Psoas muscle (tissue), 2 donors: Measurements from ENCODE around the genes FOXS1 and C20orf203.

- PRO-cap, 2 experiments, result peak in 1 of 2 experiments; most common plus-strand start chr20:31595197 (in 1); most common minus-strand start chr20:31595039 (in 1)
Measured at GRCh38 chr20:31594690-31595559, 10.2 kb upstream of the ID1 start.

DNA sequence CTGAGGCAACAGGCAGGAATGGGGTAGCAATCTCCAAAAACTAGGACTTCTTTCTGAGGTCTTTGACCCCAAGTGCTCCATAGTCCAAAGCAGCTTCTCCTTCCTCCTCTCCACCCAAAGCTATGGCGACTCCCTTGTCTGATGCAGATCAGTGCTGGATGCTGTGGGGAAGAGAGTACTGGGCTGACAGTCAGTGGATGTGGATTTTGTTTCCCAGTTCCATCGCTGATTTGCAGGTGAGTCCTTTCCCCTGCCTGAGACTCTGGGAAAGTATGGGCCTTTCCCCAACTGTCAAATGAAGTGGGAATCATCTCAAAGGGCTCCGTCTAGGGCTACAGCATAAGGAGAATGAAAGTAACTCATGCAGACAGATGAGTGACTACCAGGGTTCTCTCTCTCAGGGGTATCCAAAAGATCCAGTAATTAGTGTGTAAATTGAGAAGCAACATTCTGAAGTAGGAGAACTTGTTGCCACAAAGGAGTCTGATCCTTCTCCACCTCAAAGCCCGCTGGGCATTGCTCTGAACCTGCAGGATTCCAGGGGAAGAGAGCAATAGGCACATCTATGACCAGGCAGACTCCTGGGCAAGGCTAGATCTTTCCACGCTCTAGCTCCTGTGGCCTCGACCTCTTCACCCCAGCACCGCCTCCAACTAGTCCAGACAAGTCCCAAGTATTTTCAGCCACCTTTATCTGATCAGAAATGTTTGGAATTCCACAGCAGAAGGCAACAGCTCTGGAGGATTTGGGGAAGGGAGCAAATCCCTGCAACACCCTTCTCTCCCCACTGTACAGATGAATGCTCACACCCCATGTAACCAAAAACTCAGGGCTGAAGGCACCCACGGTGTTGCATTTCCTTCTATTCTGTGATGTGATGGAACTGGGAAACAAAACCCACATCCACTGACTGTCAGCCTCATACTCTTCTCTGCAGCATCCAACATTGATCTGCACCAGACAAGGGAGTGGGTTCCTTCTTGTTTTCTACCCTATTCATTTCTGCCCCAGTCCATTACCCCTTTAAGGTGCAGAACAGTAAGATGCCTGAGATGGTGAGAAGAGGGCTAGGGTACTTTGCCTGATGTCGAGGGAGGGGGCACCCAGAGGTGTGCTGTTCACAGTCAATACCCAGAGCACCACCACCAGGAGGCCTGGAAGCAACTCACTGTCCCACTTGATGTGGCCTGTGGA lies 40.8 kb downstream of the COX4I2 start:
- PRO-cap, 2 experiments, result no peak in any of the 2 experiments

GRCh38 chr20:31695489-31696755 lies 26.7 kb downstream of the BCL2L1 start:
- PRO-cap, 2 experiments, result peak in 1 of 2 experiments; most common plus-strand start chr20:31696433 (in 1); most common minus-strand start chr20:31696196 (in 1)

DNA sequence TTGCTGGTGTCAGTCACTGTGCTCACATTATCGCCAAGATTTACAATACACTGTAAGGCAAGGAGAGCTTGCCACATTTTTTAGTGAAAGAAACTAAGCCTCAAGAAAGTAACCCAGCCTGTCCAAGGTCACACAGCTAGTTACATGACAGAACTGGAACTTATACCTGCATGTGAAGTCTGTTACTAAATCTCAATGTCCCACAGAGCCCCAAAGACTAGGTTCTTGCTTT lies 2.1 kb downstream of the BCL2L1 start:
- PRO-cap, 2 experiments, result no peak in any of the 2 experiments

GRCh38 chr20:31845313-31846079 lies at the start of gene FOXS1:
Gene FOXS1, minus strand, starts transcription at chr20:31845604.
- PRO-cap, 2 experiments, result peak in 2 of 2 experiments; most common minus-strand start chr20:31845602 (in 2)

GRCh38 chr20:32193176-32194030 lies 14.1 kb downstream of the PLAGL2 start:
- PRO-cap, 2 experiments, result no peak in any of the 2 experiments

GRCh38 chr20:32203636-32204527 lies 3.7 kb downstream of the PLAGL2 start:
- PRO-cap, 2 experiments, result no peak in any of the 2 experiments

DNA sequence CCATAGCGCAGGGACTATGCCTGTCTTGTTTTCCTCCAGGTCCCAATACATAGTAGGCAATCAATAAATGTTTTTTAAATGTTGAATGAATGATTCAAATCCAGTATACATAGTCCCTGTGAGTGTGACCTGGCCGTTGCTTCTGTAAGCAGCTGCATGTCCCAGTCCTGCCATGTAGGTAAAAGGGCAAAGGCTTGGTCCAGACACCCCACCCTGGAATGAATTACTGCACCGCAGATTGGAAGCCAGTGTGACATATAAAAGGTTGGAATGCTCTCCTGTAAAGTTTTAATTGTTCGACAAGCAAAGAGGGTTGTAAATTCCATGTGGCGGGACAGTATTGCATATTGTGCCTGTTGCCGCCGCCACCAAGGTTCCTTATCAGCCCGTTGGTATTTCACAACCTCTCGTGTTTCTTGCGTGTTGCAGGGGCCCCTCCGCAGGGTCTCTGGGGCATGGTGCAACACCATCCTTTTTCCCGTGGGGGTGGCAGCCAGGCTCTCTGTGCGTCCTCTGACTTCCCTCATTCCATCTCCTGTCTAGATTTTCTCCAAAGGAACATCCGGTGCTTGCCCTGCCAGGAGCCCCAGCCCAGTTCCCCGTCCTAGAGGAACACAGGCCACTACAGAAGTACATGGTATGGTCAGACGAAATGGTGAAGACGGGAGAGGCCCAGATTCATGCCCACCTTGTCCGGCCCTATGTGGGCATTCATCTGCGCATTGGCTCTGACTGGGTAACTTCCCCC lies 20.2 kb downstream of the POFUT1 start:
- PRO-cap, 2 experiments, result no peak in any of the 2 experiments

GRCh38 chr20:32315961-32316658 lies 38.7 kb downstream of the KIF3B start:
- PRO-cap, 2 experiments, result no peak in any of the 2 experiments

GRCh38 chr20:32333956-32334964 lies 23.9 kb upstream of the ASXL1 start:
- PRO-cap, 2 experiments, result no peak in any of the 2 experiments

DNA sequence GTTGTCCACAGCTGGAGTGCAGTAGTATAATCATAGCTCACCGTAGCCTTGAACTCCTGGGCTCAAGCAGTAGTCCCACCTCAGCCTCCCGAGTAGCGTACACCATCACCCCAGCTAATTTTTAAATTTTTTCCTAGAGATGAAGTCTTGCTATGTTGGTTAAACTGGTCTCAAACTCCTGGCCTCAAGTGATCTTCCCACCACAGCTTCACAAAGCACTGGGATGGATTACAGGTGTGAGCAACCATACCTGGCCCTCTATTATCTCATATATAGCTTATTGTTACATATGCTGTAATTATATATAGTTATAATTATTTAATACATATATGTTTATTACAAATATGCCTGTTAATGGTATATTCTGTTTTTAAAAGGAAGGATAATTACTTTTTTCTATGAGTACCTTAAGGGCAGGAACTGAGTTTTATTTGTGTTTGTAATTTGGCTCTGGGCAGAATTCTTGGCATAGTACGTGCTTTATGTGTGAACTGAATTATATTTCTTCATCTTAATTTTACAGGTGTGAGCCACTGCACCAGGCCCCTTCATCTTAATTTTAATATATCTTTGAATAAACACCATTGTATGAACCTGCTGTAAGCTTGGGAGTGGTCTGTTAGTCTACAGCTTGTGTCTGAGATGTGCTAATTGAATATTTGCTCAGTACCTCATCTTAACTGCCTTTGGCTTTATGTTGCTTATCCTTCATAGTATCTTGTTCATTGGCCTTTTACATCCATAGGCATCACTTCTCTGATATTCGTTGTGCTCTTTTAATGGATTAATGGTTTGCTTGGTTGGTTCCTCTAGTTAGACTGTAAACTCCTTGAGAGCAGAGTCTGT lies 13.7 kb downstream of the ASXL1 start:
- PRO-cap, 2 experiments, result no peak in any of the 2 experiments

GRCh38 chr20:32428060-32428549 lies 70.0 kb downstream of the ASXL1 start:
- PRO-cap, 2 experiments, result no peak in any of the 2 experiments

DNA sequence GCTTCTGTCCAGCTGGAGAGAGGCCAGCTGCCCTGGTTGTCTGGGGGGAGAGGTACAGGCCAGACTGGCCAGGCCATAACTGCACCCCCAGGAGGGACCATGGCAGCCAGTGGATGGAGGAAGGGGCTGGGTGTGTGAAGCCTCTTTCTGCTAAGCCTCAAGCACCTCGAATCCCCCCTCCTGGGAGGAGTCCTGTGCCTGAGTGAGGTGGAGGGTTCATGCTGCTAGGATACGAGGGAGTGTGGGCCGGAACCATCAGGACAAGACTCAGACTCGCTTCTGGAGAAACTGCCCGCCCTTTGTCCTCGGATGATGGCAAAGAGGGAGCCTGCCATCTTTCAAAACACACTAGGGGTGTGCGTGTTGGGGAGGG lies 90.3 kb downstream of the ASXL1 start:
- PRO-cap, 2 experiments, result no peak in any of the 2 experiments

DNA sequence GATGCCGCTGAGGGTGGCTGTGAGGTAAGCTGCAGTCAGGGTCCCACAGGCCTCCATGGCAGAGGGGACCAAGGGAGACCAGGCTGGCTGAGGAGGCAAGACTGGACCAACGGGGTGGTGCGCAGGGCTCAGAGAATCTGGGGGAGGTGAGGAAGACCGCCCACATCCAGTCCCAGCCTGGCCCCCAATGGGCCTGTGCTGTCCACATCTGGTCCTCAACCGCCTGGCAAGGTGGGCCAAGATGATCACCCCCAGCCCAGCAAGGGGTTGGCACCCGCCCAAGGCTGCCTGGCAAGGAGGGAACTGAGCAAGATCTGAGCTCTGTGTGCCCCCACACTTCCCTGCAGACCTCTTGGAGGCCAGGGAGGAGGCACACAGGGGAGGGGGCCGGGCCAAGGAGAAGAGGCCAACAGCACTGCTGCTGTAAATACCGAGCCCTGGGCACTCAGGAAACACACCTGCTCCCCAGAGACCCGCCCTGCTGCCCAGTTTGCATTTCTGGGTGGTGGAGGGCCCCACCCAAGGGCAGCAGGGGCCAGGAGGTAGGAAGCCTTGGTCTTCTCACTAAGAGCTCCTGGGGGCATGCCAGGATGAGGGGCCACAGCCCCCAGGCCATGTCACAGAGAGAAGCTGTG lies 109.5 kb downstream of the ASXL1 start:
- PRO-cap, 2 experiments, result no peak in any of the 2 experiments

- PRO-cap, 2 experiments, result peak in 1 of 2 experiments; most common minus-strand start chr20:32470064 (in 1)
Measured at GRCh38 chr20:32469861-32470286, 111.7 kb downstream of the ASXL1 start.

DNA sequence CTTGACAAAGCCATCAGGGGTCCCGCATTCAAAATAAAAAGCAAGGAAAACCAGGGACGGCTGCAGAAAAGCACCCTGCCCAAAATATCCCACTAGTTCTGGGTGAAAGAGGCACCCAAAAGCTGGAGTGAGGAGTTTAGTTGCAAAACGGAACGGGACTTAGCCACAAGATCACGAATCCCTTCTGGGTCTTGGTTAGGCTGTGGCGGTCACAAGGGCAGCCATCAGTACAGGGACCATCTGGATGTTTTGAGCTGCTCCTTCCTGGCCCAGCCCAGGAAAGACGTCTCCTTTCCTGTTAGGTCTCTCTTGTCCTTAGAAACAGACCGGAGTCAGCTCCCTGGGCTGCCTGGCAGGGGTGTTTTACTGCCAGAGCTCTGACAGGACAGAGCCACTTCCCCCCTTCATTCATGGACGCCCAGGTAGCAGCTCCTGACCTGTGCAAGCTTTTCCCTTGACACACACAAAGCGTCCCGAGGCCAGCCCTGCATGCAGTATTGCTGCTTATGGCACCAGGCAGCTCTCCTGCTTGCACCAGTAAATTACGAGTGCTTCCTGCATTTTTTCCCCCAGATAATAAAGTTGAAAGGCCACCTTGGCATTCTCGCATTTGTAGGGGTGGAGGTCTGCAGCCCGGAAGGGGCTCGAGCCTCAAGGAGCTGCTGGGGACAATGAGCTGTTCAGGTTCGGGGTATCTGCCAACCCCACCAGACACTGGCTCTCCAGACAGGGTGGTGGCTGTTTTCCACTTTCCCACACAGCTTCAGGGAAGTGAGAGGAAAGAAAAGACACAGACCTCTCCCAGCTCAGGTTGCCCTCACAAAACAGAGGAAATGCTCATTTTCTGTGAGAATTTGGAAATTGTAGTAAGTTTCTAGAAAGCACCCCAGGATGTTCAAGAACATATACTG lies 87.4 kb downstream of the NOL4L start:
- PRO-cap, 2 experiments, result no peak in any of the 2 experiments

DNA sequence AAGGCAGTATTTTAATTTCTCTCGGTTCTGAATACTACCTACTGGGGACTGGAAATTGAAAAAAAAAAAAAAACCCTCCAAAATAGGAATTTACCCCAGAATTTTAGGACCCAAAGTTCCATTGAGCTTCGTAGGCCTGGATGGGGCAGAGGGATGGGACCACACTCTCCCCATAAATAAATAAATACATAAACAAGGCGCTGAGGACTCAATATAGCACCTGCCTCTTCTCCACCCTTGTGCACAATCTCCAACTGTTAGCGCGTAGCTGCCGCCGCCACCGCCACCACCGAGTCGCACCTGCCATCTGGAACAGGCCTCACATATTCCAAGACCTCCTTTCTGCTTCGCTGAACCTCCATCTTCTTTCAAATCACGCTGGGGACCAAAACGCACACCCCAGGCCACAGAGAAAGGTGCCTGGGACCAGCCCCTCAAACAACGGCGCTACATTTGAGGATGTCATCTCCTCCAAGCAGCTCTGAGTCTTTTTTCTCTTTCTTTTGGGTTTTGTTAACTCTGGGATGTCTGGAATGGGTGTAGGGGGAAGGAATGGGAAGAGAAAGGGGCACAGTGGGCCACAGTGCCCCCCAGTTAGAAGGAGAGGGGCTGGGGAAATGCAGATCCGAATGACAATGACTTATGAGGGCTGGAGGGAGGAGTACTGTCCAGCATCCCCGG lies 49.8 kb downstream of the NOL4L start:
- PRO-cap, 2 experiments, result no peak in any of the 2 experiments

- PRO-cap, 2 experiments, result no peak in any of the 2 experiments
Measured at GRCh38 chr20:32559834-32560304, 25.3 kb downstream of the NOL4L start.

DNA sequence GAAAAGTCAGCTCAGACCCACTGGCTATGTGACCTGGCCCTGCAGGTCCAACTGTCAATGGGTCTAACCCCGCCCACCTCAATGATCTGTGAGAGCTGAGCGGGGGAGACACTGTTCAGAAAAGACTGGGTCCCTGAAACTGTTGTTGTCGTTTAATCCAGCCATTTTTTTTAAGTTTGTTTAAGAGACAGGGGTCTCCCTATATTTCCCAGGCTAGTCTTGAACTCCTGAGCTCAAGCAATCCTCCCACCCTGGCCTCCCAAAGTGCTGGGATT lies at the start of gene C20orf203:
TSS of gene C20orf203 (minus strand) at position 30 of the 275 bp plus-strand sequence.
- PRO-cap, 2 experiments, result no peak in any of the 2 experiments

DNA sequence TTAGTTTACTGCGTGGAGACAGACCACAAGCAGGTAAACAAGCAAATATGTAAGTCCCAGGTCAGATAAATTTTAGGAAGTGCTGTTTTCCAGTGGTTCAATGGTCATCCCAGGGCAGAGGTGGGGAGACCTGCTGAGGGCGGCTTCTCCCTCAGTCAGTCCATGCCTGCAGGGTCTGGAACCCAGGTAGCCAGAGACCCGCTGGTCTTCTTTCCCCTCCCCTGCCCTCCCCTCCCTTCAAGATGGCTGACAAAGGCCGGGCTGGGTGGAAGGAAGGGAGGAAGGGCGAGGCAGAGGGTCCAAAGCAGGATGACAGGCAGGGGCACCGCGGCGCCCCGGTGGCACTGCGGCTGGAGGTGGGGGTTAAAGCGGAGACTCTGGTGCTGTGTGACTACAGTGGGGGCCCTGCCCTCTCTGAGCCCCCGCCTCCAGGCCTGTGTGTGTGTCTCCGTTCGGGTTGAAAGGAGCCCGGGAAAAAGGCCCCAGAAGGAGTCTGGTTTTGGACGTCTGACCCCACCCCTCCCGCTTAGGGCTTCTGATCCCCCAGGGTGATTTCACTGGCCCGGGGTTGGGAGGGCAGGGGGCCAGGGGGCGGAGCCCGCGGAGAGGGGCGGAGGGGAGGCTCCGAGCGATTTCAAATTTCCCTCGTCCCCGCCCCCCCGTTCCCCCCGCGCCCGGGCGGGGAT lies 432 bp upstream of the DNMT3B start:
- PRO-cap, 2 experiments, result no peak in any of the 2 experiments